Testis (tissue), 5 donors: ENCODE measurements around the genes ACOX3 and USP17L5.

- PRO-cap, 3 experiments, result no peak in any of the 3 experiments
- RAMPAGE, long total RNA, 2 experiments, result no peak in any of the 2 experiments
- RRBS, result no CpG with 5 or more reads among the region's 20 CpGs
Observed at GRCh38 chr4:8219298-8219684, 20.2 kb downstream of the SH3TC1 start.

DNA sequence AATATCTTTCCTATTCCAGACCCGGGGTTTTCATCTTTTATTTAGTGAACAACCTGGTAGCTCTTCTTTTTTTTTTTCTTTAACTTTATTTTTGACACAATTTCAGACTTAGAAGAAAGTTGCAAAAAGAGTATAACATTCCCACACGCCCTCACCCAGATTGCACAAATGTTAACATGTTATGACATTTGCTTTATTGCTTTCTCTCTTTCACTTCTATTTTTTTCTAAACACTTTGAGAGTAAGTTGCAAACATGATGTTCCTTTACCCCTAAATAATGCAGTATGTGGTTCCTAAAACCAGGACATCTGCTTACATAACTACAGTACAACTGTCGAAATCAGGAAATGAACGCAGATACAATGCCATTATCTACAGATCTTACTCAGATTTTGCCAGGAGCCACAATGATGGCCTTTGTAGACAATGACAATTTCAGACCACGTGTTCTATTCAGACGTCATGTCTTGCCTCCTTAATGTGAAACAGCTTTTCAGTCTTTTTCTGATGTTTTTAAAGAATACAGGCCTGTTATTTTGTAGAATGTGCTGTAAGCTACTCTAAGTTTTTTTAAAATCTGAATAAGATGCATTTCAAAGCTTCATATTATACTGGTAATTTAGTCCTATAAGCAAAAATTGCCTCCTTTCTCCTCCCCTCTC lies 22.4 kb downstream of the SH3TC1 start:
- PRO-cap, 3 experiments, result no peak in any of the 3 experiments
- RAMPAGE, long total RNA, 2 experiments, result no peak in any of the 2 experiments
- RRBS, result no CpG with 5 or more reads among the region's 6 CpGs

GRCh38 chr4:8228873-8229357 lies 29.8 kb downstream of the SH3TC1 start:
- PRO-cap, 3 experiments, result no peak in any of the 3 experiments
- RAMPAGE, long total RNA, 2 experiments, result no peak in any of the 2 experiments
- RRBS, result no CpG with 5 or more reads among the region's 15 CpGs

DNA sequence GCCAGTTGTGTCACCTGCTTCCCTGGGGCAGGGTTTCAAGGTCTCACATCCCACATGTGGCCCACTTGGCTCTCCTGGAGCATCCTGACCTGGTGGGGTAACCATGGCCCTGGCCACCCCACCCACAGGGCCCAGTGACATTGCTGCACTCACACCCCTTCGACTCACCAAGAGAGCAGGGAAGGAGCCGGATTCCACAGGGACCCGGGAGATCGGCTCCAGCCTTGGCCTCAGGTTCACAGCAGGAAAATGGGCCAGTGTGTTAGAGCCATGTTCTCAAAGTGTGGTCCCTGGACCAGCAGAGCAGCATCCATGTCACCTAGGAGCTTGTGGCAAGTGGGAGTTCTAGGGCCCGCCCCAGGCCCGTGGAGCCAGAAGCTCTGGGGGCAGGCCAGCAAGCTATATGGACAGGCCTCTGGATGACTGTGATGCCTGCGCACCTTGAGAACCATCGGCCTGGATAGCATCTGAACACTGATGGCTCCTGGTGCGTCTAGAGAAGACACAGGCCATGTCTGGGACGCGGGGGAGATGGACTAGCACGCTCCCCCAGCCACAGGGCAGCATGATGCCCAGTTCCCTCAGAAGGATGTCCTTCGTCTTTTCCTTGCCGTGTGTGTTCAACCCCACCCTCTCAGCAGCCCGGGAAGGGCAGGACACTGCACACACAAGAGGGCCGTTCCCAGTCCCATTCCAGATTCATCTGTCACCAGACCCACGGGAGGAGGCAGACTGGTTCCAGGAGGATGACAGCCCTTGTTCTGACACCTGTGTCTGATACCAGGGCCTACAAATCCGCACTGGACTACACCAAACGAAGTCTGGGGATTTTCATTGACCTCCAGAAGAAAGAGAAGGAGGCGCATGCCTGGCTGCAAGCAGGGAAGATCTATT lies 33.7 kb downstream of the SH3TC1 start:
- PRO-cap, 3 experiments, result no peak in any of the 3 experiments
- RAMPAGE, long total RNA, 2 experiments, result no peak in any of the 2 experiments
- RRBS, result no CpG with 5 or more reads among the region's 20 CpGs

DNA sequence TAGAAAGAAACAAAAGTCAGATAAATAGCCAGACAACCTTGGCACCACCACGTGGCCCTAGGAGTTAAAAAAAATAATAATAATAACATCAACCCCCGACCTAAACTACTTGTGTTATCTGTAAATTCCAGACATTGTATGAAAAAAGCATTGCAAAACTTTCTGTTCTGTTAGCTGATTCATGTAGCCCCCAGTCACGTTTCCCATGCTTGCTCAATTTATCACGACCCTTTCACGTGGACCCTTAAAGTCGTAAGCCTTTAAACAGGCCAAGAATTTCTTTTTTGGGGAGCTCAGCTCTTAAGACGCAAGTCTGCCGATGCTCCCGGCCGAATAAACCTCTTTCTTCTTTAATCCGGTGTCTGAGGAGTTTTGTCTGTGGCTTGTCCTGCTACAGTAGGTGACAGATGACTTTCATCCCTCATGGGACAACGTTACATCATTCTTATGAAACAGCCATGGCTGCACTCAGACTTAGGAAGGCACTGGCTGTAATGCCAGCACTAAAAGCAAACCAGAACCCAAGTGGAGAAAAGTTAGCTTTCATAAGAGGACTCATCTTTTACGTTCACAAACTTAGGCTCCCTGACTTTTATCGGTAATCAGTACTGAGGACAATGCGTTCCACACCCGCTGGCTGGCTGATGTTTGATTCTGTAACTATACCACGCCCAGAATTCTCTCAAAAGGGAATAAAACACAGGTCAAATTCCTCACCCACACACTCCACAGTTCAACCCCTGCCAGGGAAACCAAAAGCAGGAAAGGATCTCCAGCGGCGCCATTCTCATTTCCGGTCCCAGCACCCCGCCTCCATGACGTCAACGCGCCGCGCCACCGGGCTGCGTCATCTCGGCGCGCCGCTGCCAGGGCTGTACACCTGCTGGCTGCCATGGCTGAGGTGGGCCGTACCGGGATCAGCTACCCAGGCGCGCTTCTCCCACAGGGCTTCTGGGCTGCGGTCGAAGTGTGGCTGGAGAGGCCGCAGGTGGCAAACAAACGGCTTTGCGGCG lies at the start of gene ACOX3:
TSS of gene ACOX3 (minus strand) at position 793 of the 1,013 bp plus-strand sequence.
- PRO-cap, 3 experiments, result peak in 3 of 3 experiments; most common plus-strand start position 850 of the sequence (in 2); most common minus-strand start position 793 of the sequence (in 3)
- RAMPAGE, long total RNA, 2 experiments, result start-site peak on the minus strand in 2 of 2 experiments, centred at position 797 of the sequence, 146 to 198 reads per replicate
- RRBS, result 2% methylated on average over 15 of the region's 42 CpGs

GRCh38 chr4:8472984-8473801 lies 32.6 kb downstream of the TRMT44 start:
- PRO-cap, 3 experiments, result no peak in any of the 3 experiments
- RAMPAGE, long total RNA, 2 experiments, result no peak in any of the 2 experiments
- RRBS, result 46% methylated on average over 5 of the region's 23 CpGs

GRCh38 chr4:9339246-9339549 lies at the start of gene USP17L5:
TSS of gene USP17L5 (plus strand) at chr4:9339403.
- PRO-cap, 3 experiments, result no peak in any of the 3 experiments
- RAMPAGE, long total RNA, 2 experiments, result no peak in any of the 2 experiments
- RRBS, result no CpG with 5 or more reads among the region's 14 CpGs

- PRO-cap, 3 experiments, result peak in 1 of 3 experiments; most common minus-strand start chr4:9990009 (in 1)
- RAMPAGE, long total RNA, 2 experiments, result no peak in any of the 2 experiments
- RRBS, result no CpG with 5 or more reads among the region's 5 CpGs
Observed at GRCh38 chr4:9989832-9990257, 31.5 kb downstream of the SLC2A9 start.

GRCh38 chr4:10100953-10101615 lies 15.5 kb downstream of the WDR1 start:
- PRO-cap, 3 experiments, result no peak in any of the 3 experiments
- RAMPAGE, long total RNA, 2 experiments, result no peak in any of the 2 experiments
- RRBS, result no CpG with 5 or more reads among the region's 17 CpGs

GRCh38 chr4:10107081-10107515 lies 9.5 kb downstream of the WDR1 start:
- PRO-cap, 3 experiments, result no peak in any of the 3 experiments
- RAMPAGE, long total RNA, 2 experiments, result no peak in any of the 2 experiments
- RRBS, result no CpG with 5 or more reads among the region's 8 CpGs

DNA sequence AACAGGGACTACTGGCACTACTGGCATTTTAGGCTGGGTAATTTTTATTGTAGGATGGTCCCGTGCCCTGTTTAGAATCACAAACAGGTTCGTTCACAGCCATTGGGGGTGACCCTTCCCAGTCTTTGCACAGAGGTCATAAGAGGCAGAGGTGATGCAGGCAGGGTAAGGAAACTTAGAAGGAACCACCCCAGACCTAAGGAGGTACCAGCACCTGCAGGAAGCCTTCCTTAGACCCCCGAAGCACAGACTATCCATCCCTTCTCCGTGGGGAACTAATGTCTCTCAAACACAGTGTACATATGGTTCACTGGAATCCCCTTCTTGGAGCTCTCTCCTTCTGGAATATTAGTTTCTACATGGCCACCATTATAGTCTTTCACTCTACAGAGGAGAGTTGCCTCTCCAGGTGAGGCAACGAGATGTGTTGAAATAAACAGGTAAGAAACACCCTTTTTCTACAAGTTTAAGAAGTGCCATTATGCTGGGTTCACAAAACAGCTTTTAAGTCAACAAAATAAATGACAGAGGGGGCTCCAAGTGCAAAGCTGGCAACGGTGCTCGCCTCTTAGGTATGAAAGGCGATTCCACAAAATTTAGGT lies 4.4 kb downstream of the WDR1 start:
- PRO-cap, 3 experiments, result no peak in any of the 3 experiments
- RAMPAGE, long total RNA, 2 experiments, result no peak in any of the 2 experiments
- RRBS, result no CpG with 5 or more reads among the region's 8 CpGs

DNA sequence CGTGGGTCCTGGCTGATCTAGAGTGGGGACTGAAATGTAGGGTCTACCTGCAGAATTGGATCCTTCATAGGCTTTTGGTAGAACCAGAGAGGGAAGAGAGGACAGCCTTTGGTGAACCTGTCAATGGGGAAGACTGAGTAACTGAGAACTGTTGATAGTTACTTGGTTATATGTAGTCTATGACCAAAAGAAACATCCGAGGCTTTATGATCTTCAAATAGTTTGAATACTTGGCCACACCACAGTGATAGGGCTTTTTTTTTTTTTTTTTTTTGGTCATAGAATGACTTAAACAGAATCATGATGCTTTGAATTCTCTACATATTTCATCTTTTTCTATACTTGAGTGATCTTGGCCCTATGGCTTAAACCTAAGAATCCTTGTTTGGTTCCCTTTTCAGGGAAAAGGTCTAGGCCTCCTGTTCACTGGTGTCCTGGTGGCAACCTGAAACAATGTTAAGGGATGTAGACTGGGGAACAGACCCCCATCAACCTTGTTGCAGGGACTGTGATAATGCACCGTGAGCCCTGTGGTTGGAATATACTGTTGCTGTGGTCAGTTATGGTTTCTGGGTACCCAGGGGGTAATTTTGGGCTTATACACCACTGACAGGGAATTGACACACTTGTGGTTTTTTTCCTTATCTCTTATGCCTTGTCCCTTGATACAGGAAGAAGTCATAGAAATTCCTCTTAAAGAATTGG lies 63.8 kb upstream of the WDR1 start:
- PRO-cap, 3 experiments, result no peak in any of the 3 experiments
- RAMPAGE, long total RNA, 2 experiments, result no peak in any of the 2 experiments
- RRBS, result no CpG with 5 or more reads among the region's 3 CpGs

GRCh38 chr4:10421844-10422116 lies 35.4 kb downstream of the ZNF518B start:
- PRO-cap, 3 experiments, result no peak in any of the 3 experiments
- RAMPAGE, long total RNA, 2 experiments, result no peak in any of the 2 experiments

DNA sequence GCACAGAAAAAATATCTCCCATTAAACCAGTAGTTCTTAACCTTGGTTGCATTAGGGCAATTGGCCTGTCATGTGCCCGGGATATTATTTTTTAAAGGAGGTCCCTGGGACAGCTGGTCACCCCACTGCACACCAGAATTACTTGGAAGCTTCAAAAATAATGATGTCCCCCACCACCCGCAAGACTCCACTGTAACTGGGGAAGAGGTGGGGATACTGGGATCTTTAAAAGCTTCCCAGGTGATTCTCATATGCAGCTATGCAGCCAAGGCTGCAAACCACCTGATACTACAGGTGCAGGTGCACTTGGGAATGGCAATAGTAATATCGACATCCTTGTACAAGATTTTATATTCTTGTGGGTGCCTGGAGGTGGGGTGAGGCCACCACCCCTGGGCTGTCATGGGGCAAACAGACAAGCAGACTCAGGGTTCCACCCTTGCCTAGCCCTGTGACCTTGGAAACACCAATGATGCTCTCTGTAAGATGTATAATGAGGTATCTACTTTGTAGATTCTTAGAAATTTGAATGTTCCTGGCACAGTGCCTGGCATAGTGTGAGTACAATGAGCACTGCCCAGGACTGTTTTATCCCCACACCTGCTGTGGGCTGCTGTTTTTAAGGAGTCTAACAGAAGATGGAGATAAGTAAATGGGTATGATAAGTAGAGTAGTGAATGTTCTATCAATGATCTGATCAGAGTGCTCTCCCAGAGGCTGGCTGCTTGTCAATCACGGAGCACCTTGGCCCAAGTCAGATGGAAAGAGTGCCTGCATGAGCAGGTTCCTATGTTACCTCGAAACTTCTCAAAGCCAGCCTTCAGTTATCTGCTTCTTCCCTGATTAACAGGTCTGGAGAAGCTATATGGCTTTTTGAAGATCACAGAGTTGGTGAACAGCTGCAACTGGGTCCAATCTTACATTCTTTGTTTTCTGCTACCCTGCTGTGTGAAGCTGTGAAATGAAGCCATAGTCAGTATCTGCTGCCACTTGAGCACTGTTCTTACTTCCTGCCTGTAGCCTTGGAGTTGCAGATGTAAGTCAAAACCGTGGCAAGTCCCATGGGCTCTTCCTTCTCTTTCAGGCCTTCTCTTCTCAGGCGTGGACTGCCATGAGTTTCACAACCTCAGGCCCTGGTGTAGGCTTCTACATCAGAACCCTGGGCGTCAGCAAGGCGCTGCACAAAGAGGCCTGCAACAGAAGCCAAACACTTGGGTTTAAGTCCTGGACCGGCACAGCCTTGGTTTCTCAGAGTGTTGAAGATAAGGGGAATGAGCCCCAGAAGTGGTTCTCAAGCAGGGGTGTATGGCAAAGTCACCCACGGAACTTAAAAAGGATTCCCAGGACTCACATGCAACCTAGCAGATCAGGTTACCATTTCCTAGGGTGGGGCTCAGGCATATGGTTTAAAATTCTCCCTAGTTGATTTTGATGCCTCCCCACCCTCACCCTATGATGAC lies 2.9 kb downstream of the ZNF518B start:
- PRO-cap, 3 experiments, result no peak in any of the 3 experiments
- RAMPAGE, long total RNA, 2 experiments, result no peak in any of the 2 experiments
- RRBS, result no CpG with 5 or more reads among the region's 11 CpGs

- PRO-cap, 3 experiments, result peak in 3 of 3 experiments; most common plus-strand start chr4:10456869 (in 2); most common minus-strand start chr4:10456713 (in 2)
- RAMPAGE, long total RNA, 2 experiments, result no peak in any of the 2 experiments
- RRBS, result 1% methylated on average over 47 of the region's 102 CpGs
Observed at GRCh38 chr4:10455951-10457208, 846 bp downstream of the ZNF518B start.

DNA sequence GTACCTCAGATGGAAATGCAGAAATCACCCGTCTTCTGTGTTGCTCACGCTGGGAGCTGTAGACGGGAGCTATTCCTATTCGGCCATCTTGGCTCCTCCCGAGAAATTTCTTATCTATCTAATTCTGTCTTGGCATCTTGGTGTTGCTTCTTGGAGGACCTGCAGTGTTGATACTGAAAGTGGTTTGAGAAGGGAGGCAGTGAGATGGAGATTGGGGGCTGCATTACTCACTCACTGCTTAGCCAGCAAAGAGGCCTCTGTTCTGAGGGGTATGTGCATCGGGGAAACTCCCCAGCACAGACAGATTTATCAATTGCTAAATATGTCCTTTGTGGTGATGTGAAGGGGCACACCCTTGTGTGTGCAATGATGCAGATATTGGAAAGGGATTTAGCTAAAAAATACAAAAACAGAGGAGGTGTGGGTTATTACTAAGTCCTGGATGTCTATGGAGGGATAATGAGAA lies 279.1 kb downstream of the HS3ST1 start:
- PRO-cap, 3 experiments, result no peak in any of the 3 experiments
- RAMPAGE, long total RNA, 2 experiments, result no peak in any of the 2 experiments
- RRBS, result no CpG with 5 or more reads among the region's 6 CpGs

GRCh38 chr4:12420507-12420715 lies 991.7 kb upstream of the HS3ST1 start:
- PRO-cap, 3 experiments, result no peak in any of the 3 experiments
- RAMPAGE, long total RNA, 2 experiments, result no peak in any of the 2 experiments

GRCh38 chr4:13374448-13375019 lies 109.6 kb downstream of the RAB28 start:
- PRO-cap, 3 experiments, result no peak in any of the 3 experiments
- RAMPAGE, long total RNA, 2 experiments, result no peak in any of the 2 experiments
- RRBS, result no CpG with 5 or more reads among the region's 1 CpG

- PRO-cap, 3 experiments, result peak in 3 of 3 experiments; most common plus-strand start chr4:13484696 (in 2)
- RAMPAGE, long total RNA, 2 experiments, result start-site peak on the plus strand in 2 of 2 experiments, at chr4:13484679-13484754 at its widest, 41 to 153 reads per replicate
- RRBS, result 3% methylated on average over 15 of the region's 25 CpGs
Observed at GRCh38 chr4:13484504-13484880, 352 bp upstream of the RAB28 start.

DNA sequence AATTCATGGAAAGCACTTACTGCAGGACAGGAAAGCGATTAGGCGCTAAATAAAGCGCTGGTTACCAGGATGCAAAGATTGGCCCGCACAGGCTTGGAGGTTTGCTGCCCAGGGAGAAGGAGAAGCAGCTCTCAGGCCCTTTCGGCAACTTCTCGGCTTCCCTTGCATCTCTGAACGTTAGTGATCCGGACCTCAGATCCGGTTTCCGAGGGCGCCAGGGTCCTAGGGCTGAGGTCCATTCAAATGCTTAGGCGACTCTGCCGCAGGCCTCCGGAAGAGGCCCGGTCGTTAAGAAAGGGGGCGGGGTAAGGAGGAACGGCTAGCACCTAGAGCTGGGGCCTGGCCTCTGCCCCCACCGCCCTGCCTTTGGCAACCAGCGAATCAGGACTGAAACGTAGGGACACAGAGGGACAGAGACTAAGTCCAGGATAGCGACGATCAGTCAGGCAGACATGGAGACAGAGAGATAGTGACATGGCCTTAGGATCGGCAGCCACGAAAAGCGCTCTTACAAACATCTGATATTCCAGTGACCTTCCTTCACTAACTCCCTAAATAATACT lies 13.1 kb downstream of the NKX3-2 start:
- PRO-cap, 3 experiments, result no peak in any of the 3 experiments
- RAMPAGE, long total RNA, 2 experiments, result no peak in any of the 2 experiments
- RRBS, result 2% methylated on average over 6 of the region's 26 CpGs